ENCODE results near the genes OPN1LW, RPL10, LAGE3, GAB3 and CLIC2.

DNA sequence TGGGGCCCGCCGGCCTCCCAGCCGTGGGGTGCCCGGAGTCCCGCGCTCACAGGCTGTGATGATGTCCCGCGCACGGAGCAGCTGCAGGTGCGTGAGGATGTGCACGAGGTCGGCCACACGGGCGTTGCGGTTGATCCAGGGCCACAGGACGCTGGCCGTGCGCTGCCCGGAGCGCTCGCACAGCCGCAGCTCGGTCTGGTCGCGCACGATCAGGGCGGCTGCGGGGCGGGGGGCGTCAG, 402 bp downstream of the IRAK1 start:
- CAGE, long polyA plus RNA, result no peak
- RRBS, result 0% methylated on average over 6 of the region's 30 CpGs

- CAGE, long polyA plus RNA, result no peak
- RRBS, result no CpG with 5 or more reads among the region's 3 CpGs
Measured at GRCh38 chrX:154042947-154043309, 23.2 kb upstream of the IRAK1 start.

DNA sequence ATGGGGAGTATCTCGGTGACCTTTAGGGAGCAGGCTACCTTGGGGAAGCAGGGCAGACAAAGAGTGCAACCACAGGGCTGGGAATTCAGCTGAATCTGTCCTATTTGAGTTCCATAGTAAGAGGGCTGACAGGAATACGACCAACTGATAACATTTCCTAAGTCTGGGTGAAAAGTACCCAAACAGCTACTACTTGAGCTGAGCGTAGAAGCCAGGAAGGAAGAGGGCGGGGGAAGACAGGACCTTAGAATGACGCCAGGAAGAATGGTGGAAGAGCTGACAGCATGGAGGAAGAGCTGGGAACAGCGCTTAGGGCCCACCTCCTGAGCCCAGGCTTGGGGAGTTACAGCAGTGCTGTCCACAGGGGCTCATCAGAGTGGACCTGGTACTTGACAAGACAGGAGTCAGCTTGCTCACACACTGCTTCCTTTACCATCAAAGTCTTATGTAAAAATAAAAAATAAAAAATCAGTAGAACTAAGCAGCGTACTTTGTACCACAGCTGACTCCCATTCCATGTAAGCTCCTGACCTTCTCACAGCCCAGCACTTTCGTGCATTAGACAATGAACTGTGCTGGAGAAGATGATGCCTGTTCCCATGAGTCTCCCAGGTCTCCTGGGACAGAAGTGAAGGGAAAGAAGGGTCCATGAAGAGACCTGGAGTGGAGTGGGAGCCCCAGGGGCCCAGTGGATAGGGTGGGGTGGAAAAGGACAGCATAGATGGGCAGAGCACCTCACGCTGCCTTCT, 14.2 kb downstream of the MECP2 start:
- CAGE, long polyA plus RNA, result no peak
- RRBS, result no CpG with 5 or more reads among the region's 9 CpGs

DNA sequence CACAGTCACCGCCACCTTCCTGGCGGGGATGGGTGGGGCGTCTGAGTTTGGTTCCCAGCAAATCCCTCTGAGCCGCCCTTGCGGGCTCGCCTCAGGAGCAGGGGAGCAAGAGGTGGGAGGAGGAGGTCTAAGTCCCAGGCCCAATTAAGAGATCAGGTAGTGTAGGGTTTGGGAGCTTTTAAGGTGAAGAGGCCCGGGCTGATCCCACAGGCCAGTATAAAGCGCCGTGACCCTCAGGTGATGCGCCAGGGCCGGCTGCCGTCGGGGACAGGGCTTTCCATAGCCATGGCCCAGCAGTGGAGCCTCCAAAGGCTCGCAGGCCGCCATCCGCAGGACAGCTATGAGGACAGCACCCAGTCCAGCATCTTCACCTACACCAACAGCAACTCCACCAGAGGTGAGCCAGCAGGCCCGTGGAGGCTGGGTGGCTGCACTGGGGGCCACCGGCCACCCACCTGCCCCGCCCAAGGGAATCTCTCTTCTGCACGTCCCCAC, at the start of gene OPN1LW:
Gene OPN1LW, plus strand, starts transcription at position 245 of the 495 bp plus-strand sequence.
- CAGE, long polyA plus RNA, result no peak
- RRBS, result 77% methylated on average over 3 of the region's 20 CpGs

DNA sequence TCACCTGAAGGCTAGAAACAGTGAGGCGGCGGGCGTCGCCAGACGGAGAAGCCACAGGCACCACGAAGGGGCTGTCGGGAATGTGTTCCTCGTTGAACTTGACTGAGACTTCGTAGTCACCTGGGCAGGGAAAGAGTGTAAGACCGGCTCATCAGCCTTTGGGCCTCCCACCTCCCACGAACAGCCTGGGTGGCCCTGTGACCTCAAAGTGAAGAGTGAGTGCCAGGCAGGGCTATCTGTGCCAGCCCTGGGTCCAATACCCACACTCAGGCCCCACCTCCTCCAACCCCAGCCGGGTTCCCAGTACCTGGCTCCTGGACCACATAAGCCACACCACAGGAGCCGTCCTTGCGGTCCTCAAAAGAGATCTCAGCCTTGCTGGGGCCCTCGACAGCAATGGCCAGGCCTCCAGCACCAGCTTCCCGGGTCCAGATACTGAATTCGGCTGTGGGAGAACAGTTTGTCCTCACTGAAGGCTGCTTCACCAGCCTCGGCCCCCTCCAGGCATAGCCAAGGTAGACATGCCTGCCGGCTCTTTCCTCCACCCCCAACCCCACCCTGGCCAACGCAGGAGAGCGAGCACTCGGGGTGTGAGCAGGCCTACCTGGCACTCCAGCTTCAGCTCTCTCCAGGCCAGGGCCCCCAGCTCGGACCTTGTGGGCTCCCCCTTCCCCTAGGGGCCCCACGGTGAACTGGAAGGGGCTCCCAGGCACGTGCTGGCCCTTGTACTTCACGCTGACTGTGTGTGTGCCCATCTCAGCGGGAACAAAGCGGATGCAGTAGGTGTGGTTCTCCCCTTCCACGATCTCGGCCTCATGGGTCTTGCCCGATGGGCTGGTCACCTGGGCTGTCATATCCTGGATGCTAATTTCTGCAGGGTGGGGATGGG, 22.6 kb downstream of the FLNA start:
- CAGE, long polyA plus RNA, result no peak
- RRBS, result 90% methylated on average over 3 of the region's 31 CpGs

GRCh38 chrX:154397985-154398443, at the start of gene RPL10:
Gene RPL10 (plus strand): TSS chrX:154398377.
- CAGE, long polyA plus RNA, result no peak
- RRBS, result 1% methylated on average over 16 of the region's 42 CpGs

DNA sequence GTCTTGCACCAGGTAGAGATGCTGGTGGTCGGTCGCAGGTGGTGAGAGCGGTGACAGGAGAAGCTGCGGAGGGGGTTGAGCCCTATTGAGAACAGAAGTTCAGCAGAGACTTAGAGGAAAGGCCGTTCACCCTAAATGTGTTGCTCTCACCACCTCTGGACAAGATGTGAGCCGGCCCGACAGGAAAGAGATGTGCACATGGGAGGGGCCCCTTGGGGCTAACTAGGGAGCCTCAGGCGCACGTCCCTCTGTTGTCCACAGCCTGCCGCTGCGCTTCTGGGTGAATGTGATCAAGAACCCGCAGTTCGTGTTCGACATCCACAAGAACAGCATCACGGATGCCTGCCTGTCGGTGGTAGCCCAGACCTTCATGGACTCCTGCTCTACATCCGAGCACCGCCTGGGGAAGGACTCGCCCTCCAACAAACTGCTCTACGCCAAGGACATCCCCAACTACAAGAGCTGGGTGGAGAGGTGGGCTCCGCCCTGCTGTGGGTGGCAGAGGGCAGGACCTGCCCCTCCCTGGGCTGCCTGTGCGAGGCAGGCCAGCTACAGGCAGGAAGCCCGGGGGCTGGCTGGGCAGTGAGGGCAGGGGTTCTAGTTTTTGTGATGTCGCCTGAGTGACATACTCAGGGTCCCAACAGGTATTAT, 8.1 kb downstream of the LAGE3 start:
- CAGE, long polyA plus RNA, result no peak
- RRBS, result no CpG with 5 or more reads among the region's 24 CpGs

DNA sequence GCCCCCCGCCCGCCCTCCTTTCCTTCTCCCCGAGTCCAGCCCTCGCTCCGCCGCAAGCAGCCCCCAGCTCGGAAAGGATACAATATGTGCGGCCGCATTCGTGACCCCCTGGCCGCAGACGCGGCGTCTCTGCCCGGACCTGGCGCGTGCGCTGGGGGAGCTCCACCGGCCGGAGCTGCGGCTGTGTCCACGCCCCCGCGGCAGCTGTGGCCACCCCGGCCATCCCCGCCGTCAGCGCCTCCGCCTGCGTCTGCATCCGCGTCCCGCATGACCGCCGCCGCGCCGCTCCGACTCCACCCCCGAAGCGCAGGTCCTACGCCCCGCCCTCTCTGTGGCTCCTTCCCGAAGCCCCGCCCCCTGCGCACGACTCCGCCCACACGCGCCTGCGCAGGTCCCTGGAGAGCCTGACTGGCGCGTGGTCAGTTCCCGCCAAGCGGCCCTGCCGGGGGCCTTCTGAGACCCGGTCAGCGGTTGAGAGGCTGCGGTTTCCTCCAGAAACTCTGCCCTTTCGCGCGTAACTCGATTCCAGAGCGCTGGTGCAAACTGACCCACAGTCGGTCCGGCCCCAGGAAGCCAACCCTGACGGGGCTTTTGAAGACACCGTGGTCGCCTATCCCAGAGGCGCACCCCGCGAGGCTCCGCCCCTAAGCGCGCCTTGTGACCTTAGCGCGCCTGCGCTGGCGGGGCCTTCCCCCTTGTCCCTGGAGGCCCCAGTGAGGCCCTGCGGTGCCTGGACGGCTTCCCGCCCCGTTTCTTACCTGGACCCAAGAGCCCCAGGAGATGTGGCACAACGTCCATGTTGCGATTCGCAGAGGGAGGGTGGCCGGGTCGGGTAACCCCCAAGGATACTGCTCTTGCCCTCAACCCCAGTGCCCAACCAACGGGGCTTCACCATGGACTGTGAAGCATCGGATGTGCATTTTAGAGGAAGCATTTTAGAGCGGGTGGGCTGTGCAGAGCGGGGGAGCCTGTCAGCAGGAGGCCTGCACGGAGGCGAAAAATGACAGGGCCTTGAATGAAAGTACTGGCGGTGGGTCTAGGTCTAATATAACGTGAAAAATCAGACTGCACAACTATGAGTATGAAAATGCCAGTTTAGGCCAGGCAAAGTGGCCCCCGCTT, at the start of gene LAGE3:
Gene LAGE3, minus strand, starts transcription at position 635 of the 1,122 bp plus-strand sequence.
- CAGE, long polyA plus RNA, result no peak
- RRBS, result 2% methylated on average over 12 of the region's 97 CpGs

- CAGE, long polyA plus RNA, result no peak
- RRBS, result no CpG with 5 or more reads among the region's 30 CpGs
Measured at GRCh38 chrX:154531885-154532555, 14.6 kb downstream of the G6PD start.

DNA sequence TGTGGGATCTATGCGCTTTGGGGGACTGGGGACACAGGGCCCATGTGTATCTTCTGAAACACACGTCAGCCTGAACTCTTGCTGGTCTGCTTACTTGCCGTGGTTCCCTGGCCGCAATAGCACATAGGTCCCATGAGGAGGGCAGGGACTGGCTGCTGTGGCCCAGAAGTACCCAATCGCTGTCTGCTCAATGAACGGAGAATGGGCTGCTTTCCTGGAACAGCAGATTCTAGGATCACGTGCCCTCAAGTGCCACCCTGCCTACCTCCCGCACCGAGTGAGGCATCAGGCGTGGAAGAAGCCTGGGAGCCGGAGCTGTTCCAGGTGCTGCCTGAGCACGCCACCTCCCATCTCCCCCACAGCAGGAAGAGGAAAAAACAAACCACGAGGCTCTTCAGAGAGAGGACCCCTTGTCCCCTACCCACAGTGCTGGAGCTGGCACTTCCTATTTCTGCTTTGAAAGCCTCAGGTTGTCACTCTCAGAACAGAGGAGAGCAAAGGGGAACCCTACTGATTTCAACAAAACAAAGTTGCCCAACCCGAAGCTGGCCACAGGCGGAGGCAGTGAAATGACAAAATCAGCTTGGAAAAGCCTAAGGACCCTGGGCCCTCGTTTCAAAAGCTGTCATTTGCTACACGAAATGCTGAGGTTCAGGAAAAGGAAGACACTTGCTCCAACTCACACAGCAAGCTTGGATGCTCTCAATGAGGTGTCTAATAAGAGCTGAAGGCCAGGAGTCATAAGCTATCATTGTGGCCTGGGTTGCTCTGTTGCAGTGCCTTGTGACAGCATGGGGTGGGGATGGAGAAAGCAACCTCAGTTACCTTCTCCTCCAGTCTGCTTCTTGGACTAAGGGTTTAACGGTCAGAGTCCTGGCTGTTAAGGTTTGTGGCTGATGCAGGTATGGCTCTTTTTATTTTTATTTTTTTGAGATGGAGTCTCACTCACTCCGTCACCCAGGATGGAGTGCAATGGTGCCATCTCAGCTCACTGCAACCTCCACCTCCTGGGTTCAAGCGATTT, 3.6 kb downstream of the G6PD start:
- CAGE, long polyA plus RNA, result no peak
- RRBS, result no CpG with 5 or more reads among the region's 20 CpGs

- CAGE, long polyA plus RNA, result no peak
- RRBS, result no CpG with 5 or more reads among the region's 8 CpGs
Measured at GRCh38 chrX:154547825-154548018, 302 bp downstream of the IKBKG start.

GRCh38 chrX:154737821-154738538, 12.9 kb downstream of the GAB3 start:
- CAGE, long polyA plus RNA, result no peak
- RRBS, result no CpG with 5 or more reads among the region's 8 CpGs

DNA sequence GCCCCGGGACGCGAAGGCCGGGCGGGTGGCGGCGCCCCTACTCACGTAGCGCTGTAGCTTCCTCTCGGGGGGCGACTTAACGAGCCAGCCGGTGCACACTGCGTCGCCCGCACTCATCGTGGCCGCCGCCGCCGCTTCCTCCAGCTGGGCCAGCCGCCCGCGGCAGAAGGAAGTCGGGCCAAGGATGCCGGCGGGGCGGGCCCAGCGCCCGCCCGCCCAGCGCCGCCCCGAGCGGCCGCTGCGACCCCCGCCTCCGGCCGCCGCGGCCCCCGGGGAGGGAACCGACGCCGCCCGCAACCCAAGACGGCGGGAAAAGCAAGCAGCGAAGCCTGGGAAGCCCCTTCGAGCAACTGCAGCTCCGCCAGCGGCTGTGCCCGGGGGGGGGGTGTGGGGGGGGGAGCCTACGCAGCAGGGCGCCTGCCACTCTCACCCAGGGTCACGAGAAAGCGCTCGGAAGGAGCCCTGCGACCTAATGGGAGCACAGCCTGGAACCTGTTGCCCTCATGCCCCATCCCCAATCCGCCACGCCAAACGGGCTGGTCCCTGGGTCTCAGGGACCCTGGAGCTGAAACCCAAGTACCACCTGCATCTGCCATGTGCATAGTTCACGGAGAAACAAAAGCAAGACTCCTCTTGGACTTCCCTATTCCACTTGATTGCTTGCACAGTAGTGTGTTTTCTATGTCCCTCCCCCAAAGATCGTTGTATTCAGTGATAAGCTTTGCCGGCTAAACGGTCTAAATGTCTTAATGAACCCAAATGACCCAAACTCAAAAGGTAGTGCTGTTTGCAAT, at the start of gene GAB3:
Gene GAB3, minus strand, starts transcription at position 169 of the 794 bp plus-strand sequence.
- CAGE, long polyA plus RNA, result no peak
- RRBS, result 2% methylated on average over 44 of the region's 67 CpGs

DNA sequence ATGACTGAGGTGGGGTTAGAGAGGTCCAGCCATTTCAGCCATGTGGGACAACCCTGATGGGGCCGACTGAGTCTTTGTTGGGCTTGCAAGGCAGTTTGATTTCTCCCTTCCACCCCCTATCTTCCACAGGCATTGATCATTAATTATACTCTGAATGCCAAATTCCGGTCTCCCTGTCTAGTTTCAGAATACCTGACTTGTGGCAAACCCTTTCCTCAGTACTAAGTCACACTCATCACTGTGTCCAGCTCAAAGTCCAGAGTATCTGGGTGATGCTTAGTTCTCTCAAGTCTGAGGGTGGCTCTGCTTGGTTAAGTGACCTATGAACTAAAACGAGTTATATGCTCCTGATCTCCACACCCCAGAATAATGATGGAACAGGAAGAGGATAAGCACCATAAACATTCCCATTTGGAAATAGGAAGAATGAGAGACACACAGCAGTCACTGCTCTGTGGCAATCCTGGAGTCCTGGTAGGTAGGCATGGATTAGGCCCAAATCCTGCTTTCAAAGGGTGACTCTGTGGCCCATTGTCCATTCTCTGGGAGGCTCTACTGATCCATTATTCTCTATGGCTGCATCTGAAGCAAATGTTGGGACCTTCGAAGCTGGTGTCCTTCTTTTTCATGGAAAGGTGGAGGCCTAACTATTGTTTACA, 6.4 kb downstream of the SMIM9 start:
- CAGE, long polyA plus RNA, result no peak
- RRBS, result no CpG with 5 or more reads among the region's 4 CpGs

DNA sequence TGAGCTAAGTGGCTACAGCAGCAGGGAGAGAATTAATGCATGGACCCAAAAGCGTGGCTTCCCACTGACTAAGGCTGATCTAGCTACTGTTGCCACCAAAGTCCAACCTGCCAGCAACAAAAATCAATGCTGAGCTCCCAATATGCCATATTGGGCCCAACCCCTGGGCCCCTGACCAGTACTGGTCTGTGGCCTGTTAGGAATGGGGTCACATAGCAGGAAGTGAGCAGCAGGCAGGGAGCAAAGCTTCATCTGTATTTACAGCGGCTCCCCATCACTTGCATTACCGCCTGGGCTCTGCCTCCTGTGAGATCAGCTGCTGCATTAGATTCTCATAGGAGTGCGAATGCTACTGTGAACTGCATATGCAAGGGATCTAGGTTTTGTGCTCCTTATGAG, 15.2 kb downstream of the F8 start:
- CAGE, long polyA plus RNA, result no peak
- RRBS, result no CpG with 5 or more reads among the region's 4 CpGs

DNA sequence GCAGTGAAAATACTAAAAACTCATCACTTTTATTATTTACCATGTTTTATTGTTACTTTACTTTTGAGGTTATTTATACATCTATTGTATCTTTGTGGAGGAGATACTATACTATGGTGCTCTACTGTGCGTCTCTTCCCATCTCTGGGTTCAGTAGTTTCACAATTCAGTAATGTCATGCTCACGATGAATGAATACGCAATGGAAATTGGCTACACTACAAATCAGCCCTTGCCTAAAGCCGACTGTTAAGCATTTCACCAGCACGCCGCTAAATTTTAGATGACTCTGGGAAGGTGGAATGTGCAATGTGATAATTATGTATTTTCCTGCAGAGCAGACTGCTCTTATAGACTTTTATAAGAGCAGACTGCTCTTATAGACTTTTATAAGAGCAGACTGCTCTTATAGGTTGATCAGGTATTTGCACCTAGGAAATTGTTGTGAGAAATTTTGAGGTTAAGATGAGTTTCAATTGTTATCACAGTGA, 1.1 kb downstream of the FUNDC2 start:
- CAGE, long polyA plus RNA, result no peak
- RRBS, result no CpG with 5 or more reads among the region's 6 CpGs

DNA sequence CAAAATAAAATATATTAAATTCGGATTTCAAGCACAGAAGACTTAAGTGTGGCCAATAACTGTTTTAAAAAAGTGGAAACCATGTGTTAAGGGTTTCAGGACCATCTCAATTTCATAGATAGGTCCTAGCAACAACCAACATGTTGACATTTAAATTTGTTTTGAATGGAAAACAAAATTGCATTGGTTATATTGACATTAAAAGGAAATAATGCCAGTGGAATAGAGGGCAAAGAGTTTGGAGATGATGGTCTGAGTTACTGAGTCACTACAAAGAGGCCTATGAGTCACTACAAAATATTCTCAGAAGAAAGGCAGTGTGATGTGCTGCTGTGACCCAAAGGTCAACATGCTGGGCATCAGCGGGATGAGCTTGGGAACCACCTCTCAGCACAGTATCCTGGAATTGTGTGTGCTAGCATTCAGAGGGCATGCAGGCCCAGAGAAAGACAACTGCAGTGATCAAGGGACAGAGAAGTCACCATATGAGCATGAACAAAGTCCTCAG, 2.8 kb downstream of the CMC4 start:
- CAGE, long polyA plus RNA, result no peak
- RRBS, result no CpG with 5 or more reads among the region's 2 CpGs

DNA sequence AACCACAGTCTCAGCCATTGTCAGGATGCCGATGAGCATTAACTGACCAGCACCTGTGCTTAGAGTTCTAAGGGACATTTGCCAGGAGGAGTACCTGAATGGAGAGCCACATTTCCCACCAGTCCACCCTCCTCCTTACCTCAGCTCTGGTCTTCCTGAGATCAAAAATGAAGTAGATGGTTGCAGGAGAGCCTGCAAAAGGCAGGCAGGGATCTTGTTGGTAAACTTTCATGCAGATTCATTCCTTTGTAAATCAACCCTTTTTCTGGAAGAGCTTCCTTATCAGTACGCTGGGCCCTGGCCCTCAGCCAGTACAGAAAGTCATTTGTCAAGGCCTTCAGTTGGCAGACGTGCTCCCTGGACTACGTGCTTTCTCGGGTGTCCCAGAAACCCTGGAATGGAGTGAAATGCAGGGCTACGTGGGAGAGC, 68.7 kb upstream of the VBP1 start:
- CAGE, long polyA plus RNA, result no peak
- RRBS, result no CpG with 5 or more reads among the region's 6 CpGs

GRCh38 chrX:155334354-155334893, at the start of gene CLIC2:
Gene CLIC2 (minus strand): TSS chrX:155334614.
- CAGE, long polyA plus RNA, result no peak
- RRBS, result no CpG with 5 or more reads among the region's 6 CpGs